Anterior vena cava (tissue), 1 donor: ENCODE results near the gene NUBPL.

DNA sequence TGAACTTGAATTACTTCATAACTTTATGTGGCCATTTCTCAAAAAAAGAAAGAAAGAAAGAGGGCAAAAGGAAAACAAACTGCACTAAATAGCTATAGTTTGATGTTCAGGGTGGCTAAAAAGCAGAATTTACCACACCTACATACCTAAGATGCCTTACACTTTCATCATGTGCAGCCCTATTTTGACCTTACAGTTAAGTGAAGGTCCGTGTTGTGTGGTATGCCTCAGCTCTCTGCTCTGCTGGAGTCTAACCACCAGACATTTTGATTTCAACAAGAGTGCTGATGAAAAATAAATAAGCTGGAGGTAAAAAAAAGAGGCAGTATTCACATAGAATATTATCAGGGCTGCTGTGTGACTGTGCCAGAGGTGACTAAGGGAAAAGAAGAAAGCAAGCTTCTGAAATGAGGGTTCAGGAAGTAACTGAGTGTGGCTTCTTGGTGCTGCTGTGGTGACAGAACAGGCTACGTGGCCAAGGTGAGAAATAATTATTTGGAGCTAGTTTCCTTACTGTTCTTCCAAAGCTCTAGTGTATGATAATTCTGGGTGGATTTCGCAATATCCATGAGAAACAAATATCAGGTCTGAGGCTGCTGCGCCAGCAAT is 188.8 kb downstream of the STXBP6 start:
- PRO-cap: no peak

DNA sequence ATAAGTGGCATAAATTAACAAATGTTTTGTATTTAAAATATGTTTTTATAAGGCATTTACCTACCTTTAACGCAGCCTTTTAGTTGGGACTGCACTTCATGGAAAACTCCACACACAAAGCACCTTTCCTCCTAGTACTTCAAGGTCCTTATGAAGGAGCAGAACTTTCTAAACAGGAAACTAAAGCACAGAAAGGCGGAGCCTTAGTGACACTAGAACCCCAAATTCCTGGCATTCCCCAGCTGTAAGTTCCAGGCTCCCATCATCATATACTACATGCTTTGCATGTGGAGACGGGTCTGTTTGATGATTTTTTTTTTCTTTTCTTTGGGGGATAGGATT is 39.5 kb downstream of the STXBP6 start:
- PRO-cap: no peak

- PRO-cap: no peak
Observed at GRCh38 chr14:26143197-26143396, 454.7 kb downstream of the NOVA1 start.

DNA sequence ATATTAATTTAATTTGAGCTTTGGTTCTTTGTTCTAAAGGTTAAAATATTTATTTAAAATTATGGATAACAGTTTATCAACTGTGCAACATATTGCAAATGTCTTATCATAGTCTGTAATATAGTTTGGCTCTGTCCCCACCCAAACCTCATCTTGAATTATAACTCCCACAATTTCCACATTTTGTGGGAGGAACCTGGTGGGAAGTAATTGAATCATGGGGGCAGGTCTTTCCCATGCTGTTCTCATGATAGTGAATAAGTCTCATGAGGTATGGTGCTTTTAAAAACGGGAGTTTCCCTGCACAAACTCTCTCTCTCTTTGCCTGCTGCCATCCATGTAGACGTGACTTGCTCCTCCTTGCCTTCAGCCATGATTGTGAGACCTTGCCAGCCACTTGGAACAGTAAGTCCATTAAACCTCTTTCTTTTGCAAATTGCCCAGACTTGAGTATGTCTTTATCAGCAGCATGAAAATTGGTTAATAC is 931.1 kb upstream of the NOVA1 start:
- PRO-cap: no peak

DNA sequence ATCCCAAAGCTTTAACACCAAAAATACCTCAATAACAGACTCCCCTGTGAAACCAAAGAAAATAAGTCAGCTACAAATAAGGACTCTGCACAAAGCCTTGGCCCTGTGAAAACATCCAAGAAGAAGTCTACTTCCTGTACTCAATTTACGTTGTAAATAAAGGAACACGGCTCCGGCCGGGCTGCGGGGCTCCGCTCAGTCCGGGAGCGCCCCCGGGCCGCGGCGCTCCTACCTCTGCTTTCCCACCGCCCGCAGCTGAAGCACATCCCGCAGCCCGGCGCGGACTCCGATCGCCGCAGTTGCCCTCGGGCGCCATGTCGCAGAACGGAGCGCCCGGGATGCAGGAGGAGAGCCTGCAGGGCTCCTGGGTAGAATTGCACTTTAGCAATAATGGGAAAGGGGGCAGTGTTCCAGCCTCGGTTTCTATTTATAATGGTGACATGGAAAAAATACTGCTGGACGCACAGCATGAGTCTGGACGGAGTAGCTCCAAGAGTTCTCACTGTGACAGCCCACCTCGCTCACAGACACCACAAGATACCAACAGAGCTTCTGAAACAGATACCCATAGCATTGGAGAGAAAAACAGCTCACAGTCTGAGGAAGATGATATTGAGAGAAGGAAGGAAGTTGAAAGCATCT is 502.2 kb upstream of the FOXG1 start:
- PRO-cap: no peak

DNA sequence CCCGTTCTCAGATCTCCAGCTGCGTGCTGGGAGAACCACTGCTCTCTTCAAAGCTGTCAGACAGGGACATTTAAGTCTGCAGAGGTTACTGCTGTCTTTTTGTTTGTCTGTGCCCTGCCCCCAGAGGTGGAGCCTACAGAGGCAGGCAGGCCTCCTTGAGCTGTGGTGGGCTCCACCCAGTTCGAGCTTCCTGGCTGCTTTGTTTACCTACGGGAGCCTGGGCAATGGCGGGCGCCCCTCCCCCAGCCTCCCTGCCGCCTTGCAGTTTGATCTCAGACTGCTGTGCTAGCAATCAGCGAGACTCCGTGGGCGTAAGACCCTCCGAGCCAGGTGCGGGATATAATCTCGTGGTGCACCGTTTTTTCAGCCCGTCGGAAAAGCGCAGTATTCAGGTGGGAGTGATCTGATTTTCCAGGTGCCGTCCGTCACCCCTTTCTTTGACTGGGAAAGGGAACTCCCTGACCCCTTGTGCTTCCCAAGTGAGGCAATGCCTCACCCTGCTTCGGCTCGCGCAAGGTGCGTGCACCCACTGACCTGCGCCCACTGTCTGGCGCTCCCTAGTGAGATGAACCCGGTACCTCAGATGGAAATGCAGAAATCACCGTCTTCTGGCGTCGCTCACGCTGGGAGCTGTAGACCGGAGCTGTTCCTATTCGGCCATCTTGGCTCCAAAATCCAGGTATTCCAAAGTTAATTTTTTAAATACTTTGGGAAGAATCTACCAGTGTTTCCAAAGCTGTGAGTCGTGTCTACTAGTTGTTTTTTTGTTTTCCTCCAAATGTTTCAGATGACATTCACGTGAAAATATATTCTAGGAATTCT is 448.5 kb upstream of the FOXG1 start:
- PRO-cap: no peak

DNA sequence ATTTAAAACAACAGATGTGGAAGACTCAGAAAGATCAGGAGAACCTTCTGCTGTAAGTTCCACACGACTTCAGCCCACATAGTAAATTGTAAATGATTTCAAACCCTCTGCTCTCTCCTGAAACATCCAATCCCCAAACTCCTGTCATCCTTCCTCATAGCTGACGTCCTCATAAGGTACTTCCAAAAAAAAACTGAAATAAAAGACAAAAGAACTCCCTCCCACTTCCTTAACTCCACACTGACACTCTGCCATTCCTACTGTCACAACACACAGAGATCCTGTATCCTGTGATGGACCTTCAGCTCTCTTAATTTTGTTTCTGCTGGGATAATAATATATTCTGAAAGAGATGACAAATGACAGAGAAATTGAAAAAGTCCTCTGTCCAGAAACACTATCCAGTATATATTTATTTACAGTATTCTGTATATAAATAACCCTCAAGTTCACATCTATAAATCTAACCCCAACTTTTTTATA is 3.0 kb downstream of the PRKD1 start:
- PRO-cap: no peak

DNA sequence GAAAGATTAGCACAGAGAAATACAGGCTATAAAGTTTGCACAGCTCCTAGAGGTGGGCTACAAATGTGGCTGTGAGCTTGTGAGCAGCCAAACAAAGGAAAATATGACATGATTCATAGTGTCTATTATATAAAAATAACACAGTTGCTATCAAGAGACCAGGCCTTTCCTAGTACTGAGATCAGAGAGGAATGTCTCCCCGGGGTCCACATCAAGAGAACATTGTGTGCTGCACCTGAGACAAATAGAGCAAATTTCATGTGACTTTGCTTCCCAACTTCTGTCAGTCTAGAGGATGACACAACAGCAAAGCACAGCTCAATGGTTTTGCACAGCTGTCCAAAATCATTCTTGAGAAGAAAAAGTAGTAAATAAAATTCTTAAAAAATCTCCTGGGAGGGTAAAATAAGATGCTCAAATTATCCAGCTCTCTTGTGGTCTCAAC is 297.5 kb upstream of the PRKD1 start:
- PRO-cap: no peak

DNA sequence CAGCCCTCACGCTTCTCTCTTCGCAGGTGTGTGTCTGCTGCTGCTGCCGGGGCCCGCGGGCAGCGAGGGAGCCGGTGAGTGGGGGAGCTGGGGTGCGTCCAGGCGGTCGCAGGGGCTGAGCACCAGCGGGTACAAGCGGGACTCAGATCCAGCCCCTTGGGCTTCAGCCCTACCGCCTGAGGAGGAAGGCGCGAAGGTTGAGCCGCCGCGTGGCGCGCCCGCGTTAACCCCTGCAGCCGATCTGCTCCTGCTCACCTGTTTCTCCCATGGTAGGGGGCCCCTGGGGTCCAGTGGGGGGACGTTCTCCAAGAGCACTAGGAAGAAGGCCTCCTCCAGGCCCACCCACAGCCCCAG is 648 bp downstream of the COCH start:
- PRO-cap: no peak

- PRO-cap: no peak
Observed at GRCh38 chr14:31003246-31004127, 22.0 kb upstream of the AP4S1 start.

- PRO-cap: no peak
Observed at GRCh38 chr14:31033657-31034245, 7.6 kb upstream of the STRN3 start.

DNA sequence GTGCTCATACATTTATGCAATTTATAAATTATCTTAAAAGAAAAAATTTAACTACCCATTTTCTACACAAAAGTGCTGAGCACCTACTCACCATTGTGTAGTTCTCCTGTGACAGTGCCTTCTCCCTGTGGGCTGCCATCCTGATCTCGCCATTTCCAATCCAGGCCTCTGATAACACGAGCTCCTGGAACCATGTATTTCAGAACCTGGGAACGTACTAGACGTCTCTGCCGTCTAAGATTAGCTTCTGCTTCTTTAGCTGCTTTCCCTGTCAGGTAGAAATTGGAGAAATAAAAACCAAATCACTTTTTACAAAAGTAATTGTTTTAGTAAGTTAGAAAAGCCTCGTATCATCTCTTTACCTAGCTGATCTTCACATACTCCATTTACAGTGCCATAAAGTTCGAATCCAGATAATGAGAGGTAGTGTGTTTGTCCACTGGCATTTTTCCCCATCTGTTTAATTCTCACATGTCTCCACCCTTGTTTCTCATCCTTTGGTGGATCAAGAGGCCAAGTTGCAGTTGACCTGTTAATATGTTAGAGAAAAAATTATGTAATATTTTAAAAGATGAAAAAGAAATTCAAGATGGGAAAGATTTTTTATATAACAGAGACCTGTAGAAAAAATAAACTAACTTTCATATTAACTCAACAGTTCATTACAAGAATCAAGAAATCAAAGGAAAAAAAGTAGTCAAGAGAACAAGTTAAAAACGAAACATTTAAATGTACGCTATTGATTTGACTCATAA is 74.3 kb downstream of the HECTD1 start:
- PRO-cap: no peak

DNA sequence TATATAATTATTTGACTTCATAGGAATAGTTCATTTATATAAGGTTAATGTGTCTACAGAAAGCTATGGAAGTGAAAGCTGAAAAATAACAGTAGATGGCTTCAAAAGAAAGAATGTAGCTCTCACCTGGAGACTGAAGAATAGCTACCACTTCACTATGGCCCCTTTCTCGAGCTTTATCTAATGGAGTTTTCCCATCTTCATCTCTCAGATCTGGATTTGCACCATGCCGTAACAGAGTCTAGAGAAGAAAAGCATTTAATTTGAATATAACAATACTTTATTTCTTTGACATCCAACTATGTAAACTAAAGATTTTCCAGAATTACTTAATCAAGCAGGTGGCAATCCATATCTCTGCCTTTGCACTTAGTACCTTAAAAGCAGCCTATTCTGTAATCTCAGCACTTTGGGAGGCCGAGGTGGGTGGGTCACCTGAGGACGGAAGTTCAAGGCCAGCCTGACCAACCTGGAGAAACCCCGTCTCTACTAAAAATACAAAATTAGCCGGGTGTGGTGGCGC is 38.3 kb downstream of the HECTD1 start:
- PRO-cap: no peak

- PRO-cap: no peak
Observed at GRCh38 chr14:31173013-31173949, 34.3 kb downstream of the HECTD1 start.

DNA sequence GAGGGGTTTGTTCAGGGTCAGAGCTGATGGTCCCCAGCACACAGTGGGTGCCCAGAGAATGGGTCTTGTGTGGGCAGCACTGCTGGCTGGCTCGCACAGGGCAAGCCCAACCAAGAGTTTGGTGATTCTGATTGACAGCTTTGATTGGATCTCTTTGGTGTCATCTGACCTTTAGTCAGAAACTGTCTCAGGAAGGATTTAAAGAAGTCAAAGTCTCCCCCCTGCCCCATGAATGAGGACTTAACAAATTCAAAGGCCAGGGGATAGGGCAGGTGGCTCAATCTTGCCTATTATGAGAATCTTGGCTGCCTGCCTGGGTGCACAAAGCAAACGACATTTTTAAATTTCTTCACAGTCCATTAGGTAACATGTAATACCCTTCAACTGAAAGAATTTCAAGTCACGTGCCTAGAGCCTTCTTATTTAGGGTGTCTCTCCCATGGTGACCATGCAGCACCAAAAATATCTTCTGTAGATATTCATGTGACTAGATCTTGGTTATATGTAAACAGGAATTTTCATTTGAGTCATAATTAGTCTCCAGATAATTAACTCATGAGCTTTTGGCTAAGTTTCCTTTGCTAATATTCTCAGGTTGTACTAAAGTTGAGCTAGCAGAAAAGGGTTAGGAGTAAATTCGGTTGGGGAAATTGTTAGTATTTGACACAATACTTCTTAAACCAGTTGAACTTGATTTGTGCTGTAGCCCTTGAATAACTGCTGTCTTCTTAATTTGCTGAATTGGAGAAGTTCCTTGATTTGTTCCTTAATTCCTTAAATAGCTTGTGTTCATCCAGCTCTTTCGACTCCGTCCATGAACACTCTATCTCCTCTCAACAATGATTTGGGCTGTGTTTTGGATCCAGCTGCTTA is 54.5 kb upstream of the HECTD1 start:
- PRO-cap: no peak

- PRO-cap: unidirectional peak, plus-strand start at chr14:31561404; unidirectional peak, plus-strand start at chr14:31561440
Observed at GRCh38 chr14:31560845-31561897, at the start of gene NUBPL. Gene NUBPL, plus strand, starts transcription at chr14:31561404.

DNA sequence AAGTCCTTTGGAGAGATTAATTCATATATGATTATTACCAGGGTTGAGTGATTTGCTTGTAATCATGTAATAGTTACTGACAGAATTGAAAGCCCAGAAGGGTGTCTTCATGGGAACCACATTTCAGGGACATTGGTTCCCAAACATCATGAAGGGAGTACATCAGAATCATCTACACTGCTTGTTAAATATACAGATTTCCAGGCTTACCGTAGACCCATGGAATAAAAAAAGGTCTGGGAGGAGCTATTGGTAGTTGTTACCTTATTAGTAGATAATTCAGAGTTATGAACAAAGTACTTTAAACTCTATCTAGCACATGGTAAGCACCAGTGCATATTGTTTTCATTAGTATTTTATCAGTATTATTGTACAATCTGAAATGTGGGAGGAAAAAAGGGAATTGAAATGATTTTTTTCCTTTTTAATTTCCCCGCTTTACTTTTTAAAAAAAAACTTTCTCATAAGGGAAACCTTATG is 65.6 kb downstream of the NUBPL start:
- PRO-cap: unidirectional peak, plus-strand start at position 230 of the sequence

- PRO-cap: no peak
Observed at GRCh38 chr14:31936018-31936682, 141.0 kb upstream of the ARHGAP5 start.

GRCh38 chr14:31945789-31946145 is 131.3 kb upstream of the ARHGAP5 start:
- PRO-cap: no peak

GRCh38 chr14:32091427-32092235 is 14.5 kb downstream of the ARHGAP5 start:
- PRO-cap: no peak